ENCODE measurements around the genes FITM2, SERINC3 and STK4.

DNA sequence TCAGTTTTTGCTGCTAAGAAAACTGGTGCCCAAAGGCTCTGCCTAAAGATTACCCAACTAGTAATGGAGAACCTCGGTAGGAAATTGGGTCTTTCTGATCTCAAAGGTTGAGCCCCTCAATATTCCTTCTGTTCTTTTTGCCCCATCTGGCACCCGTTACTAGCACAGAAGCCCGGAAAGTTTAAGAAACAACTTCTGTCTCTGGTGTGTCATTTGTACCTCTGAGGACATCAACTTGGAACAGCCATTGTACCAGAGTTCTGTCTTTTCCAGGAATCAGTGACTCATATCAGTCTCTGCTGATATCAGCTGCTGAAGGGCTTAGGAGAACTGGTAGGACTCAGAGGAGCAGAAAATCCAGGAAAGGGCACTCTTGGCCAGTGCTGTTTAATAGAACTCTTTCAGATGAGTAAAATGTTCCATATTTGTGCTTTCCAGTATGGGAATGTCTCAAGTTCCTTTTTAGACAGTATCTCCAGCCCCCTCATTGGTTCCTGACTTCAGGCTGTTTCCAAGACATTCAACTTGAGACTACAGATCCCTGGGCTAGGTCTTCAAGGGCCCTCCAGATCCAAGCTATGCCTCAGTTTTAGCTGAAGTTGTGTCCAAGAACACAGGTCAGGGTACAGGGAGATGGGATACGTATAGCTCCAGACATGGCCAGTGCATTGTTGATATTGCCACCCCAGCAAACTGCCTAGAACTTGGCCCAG, 78.3 kb upstream of the CHD6 start:
- PRO-cap = no peak

DNA sequence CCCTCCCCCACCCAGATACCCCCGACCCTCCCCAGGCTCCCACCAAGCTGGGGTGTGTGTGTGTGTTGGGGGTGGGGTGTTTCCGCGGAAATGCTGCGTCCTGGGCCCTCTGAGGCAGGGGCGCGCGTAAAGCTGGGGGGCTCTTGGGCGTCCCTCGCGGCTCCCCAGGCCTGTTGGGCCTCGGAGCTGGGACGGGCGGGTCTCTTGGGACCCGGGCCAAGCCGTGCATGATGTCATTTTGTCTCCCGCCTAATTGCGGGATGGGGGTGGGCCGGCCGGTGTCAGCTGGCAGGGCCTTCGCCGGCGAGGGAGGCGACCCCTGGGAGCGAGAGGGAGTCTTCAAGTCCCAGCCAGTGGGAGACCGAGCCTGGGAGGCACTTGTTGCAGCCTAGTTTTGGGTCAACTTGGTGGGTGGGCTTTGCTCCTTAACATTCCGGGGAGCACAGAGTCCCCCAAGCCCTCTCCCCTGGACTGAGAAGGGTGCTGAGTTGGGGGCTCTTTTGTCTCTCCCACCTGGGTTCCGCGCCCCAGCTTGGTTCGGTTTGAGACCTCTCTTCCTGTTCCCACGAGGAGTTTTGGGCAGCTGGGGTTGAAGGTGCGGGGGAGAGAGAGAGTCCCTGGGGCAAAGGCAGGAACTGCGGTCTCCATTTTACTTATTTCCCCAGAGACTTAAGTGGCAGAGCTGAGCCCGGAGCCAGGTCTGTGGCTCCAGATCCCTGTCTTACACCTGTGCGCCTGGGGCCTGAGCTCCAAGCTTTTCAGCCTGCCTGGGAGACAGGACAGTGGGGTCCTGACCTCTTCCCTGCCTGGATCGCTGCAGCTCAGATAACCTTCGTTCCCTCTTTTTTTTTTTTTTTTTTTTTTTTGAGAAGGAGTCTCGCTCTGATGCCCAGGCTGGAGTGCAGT, 692 bp downstream of the MYBL2 start:
- PRO-cap = no peak

DNA sequence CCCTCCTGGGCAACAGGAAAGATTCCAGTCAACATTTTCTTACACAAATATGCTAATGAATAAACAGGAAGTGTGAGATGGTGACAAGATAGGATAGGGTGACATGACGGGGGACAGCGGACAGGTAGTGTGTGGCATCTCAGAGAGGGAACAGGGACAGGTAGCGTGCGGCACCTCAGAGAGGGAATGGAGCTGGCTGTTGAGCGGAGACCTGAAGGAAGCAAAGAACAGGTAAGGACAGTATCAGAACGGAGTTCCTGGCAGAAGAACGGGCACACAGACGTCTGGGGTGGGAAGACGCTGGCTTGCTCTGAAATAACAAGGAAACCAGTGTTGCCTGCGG, 111.8 kb downstream of the JPH2 start:
- PRO-cap = no peak

DNA sequence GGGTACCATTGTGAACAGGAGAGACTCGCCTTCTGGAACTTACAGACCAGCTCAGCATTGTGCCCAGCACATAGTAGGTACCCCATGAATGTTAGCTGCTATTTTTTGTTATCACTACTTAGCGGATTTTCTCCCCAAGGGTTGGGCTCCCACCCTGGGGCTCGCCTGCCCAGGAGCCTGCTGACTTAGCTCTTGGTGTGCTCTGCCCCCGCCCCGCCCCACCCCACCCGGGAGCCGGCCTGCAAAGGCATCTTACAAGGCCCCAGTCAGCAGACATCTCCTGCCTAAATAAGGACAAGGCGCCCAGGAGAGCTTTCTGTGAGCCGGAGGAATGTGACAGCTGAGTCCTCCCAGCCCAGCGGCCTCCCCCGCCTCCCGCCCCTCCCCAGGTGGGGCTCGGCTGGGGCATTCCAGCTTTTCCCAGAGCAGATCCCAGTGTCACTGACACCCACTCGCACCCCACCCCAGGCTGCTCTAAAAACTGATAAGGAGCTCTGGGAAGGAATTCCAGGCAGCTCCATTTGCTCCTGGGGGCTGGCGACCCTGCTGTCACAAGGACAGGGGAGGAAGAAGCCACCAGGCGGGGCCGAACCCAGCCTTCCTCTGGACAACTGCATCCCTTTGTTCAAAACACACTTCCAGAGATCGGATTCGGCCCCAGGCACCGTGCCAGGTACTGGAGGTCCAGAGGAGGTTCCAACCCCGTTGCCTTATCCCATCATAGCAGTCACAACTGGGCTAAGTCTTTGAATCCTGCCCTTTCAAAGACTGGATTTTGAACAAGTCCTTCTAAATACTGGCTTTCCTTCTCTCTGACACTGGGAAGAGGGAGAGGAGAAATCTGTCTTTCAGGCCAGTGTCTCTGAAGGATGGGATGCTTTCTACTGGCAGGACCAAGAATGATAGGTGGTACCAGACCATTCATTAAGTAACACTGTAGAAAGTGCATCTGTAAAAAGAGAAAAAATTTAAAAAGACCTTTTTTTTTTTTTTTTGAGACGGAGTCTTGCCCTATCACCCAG, 49.6 kb downstream of the JPH2 start:
- PRO-cap = no peak

DNA sequence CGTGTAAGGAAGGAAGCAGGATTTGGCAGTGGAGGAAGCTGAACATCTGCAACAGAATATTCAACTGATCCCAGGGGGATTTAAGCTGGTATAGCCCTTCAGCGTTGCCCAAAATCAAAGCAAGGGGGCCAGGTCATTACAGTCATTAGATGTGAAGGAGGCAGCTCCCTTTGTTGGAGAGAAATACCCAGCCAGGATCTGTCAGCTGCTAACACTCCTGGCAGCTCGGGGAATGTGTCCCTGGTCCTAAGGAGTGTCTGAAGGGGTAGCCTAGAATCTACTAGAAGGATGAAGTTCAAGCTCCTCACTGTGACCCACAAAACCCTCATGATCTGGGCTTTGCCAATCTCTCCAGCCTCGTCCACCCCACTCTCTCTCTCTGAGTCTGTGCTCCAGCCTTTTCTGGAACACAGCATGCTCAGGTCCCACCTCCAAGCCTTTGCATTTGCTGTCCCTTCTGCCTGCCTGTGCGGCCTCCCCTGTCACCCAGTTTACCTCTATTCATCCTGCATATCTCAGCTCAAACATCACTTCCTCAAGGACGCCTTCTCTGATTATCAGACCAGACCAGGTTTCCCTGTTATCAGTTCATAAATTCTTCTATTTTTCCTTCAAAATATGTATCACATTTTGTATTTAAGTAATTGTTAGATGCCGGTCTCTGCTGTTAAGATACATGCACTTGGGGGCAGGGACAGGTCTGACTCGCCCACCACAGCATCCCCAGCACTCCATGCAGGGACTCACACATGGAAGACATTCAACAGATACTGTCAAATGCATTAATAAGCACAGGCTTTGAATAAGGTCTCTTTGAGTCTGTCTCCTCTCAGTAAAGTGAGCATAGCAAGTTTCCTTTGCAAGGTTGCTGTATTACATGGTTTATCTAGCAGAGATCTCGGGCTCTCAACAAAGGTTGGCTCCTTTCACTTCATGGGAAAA, 15.5 kb downstream of the JPH2 start:
- PRO-cap = no peak

DNA sequence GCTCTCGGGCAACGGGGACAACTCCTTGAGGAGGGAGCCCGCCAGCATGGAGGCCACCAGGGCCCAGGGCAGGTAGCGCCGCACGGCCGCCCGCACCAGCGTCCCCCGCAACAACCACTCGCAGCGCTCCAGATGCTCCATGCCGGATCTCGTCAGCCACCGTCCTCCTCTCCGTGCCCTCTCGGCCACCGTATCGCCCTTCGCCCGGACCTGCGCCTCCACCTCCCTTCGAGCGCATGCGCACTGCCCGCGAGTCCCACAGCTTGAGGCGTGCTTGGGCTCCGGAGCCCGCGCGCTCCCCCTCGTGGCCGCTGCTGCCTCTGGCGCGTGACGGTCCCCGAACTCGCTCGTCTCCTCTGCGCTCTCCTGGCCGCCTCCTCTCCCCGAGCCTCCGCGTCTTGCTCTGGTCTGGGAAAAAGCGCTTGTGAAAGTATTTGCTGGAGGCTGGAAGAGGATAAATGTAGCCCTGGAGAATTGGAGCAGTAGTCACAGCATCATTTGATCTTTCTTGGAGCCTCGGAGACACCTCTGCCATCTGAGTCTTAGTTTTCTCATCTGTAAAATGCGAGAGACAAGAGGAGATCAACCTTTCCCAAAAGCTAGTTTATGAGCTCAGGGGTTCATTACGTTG, at the start of gene FITM2:
TSS of gene FITM2 (minus strand) at position 195 of the 631 bp plus-strand sequence.
- PRO-cap = unidirectional peak, minus-strand start at position 141 of the sequence

DNA sequence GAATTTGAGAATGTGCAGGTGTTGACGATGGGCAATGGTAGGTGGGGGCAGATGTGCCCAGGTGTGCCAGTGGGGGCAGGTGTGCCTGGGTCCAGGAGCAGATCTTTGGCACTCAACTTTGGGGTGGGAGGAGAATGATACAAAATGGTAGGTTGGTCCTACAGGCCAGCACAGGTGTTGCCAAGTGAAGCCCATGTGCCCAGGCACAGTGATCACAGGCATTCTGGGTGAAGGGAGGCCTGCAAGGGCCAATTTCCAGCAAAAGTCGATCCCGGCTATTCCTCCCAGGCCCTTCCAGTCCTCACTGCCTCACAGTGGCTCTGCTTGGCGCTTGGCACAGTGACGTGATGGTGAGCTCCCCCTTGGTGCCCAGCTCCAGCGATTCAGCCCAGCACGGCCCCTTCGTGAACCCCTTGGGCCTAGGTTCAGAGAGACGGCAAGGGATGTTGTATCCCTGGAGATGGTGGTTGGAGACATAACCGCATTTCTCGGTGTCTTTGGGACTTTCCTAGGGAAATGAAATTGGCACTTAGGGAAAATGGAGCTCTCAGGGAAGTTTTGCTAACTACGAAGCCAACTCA, 46.0 kb downstream of the HNF4A start:
- PRO-cap = no peak

GRCh38 chr20:44406510-44407174, 51.1 kb downstream of the HNF4A start:
- PRO-cap = no peak

DNA sequence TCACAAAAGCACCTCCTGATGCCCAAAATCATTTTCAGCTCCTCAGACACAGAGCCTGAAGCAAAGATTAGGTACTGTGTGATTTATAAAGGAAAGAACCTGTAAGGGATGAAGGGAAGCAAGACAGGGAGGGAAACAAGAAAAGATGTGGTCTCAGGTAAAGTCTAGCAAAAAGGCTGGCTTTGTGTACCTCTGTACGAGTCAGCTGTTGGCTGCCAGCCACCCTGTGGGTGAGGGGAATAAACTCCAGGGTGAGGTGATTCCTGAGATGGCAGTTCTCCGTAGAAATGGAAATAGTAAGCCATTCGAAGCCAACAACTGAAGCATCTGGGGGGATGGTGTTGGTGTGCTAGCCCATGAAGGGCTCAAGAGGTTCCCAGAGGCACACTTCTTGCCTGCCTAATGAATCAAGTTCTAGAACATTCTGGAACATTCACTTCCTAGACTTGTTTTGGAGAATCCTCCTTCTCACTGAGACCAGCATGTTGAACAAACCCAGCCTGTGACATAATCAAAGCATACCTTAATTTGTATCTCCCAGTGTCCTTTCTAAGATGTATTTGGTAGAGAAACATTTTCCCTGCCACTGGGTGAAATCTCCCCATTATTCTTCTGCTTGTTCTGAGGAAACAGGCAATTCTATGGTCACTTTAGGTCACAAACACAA, 10.6 kb upstream of the TTPAL start:
- PRO-cap = no peak

DNA sequence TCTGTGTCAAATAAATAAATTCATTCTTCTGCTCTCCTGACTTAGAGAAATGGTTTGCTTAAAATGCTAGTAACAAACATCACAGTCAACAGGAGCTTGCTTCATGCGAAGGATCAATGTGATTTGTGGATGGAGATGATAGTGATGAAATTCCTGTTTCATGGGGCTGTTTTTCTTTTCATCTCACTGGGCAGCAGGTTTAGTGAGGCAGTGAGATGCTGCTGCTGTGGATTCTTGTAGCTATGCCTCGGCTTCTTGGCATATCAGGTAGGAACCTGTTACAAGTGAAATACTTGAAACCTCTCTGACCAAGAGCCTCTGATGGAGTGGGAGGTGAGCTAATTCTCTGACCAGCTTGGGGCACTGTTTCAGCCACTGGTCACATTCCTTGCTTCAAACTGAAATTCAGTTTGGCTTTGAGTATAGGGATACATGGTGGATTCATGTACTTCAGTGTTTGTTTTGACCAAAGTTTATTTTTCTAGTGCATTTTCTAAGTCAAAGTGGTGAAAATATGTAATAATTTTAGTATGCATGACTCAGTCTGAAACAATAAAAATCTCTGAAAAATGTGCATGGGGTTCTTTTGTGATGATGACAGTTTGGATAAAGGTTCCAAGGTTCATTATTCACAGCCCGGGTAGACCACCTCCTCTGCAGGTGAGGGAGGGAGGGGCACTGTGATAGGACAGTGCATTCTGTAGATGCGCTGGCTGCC, 18.5 kb downstream of the TTPAL start:
- PRO-cap = no peak

- PRO-cap = unidirectional peak, minus-strand start at chr20:44521828; bidirectional peak, plus-strand start at chr20:44522247, minus-strand start at chr20:44522010
These were observed at the start of gene SERINC3 for GRCh38 chr20:44521297-44522436. Gene SERINC3, minus strand, starts transcription at chr20:44522070.

DNA sequence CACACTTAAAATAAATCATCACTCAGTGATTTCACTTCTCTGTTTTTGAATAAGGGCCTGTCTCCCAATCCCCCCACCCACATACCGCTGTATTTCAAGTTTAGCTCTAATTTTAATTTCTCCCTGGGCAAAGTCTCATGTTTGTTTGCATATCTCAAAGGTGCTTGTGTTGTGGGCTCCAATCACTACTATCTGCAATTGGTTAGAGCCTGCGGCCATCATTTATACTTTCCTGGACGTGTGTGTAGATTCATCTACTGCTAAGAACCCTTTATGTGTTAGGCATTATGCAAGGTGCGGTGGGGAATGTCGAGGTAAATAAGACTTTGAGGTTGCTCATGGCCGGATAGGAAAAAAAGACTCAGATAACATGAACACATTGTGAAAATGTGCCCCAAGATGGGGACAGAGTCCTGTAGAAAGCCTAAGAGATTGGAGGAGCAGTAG, 5.3 kb downstream of the PKIG start:
- PRO-cap = bidirectional peak, plus-strand start at position 218 of the sequence, minus-strand start at position 102 of the sequence

- PRO-cap = no peak
These were observed 14.0 kb downstream of the ADA start for GRCh38 chr20:44637264-44638101.

DNA sequence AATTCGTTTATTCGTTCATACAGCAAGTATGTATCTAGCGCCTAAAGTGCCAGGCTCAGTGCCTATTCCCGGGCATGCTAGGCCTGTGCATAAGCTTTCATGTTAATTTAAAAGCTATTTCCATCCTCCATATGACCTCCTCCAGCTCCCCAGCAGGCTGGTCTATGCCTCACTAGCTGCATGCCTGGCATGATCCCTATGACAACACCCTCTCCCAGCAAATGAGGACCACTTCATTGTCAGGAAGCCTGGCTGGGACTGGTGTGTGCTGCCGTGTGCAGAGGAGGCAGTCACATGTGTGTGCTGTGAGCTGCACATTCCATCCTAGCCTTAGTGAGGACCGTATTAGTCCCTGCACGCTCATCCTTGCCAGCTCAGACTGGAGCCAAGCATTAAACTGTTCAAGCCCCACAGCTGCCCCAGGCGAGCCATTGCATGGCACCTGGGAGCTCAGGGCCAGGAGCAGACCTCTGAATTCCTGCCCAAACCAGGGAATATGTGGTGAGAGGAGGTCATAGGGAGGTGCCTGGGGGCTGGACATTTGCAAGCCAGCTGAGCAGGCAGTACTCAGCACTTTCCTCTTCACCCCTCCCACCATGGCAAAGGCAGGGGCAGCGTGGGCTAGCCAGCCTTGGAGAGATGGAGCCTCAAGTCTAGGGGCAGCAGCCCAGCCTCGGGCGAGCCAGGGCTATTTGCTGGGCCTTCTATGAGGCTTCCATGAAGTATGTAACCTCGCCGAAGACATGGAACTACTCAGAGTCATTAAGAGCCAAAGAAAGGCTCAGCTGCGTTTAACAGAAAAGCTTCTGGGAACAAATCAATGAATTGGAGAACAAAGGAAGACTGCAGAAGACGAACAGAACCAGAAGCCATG, 8.7 kb upstream of the CCN5 start:
- PRO-cap = no peak

- PRO-cap = no peak
These were observed 610 bp upstream of the PABPC1L start for GRCh38 chr20:44909239-44909661.

- PRO-cap = no peak
These were observed 17.5 kb downstream of the TOMM34 start for GRCh38 chr20:44942244-44943474.

DNA sequence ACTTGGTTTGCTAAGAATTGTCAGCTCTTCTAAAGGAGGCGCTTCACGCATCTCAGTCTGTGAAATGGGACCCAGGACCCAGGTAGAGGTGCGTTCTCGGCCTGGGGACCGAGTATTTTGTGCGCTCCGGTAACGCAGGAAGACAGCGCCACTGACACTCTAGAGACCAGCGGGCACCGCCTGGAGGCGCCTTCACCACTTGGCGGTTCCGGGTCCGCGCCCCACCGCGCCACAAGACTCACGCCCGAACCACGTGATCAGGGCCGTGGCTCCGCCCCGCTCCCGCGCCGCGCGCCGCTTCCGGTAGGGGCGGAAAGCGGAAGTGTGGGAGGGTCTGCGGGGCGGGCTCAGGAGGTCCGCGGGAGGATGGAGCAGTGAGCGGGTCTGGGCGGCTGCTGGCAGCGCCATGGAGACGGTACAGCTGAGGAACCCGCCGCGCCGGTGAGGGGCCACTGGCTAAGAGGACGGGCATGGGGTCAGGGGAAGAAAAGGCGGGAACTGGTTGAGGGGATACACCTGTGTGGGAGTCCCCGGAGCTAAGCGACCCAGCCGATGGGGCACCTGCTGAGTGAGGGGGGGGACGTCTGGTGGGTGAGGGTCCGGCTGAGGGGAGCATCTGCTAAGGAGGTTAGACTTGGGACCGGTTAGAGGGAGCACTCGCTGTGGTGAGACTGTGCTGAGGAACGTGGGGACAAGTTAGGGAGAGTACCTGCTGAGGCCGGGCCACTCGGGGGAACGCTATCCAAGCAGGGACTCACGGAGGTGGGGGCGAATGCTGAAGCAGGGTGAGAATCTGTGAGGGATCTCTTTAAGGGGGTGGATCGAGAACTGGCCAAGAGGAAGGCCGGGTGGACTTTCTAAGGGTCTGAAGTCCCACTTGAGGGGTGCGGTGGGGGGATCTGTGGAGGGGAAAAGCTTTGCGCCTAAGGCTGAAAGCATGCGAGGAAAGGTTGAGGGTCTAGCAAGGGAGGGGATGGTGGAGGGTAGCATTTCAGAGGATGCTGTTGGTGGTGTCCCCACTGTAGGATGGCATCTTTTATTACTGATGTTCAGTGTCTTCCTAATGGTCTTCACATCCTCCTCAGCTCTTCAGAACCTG, at the start of gene STK4:
TSS of gene STK4 (plus strand) at position 350 of the 1,099 bp plus-strand sequence.
- PRO-cap = bidirectional peak, plus-strand start at position 350 of the sequence, minus-strand start at position 156 of the sequence

GRCh38 chr20:44983432-44983662, 17.0 kb downstream of the STK4 start:
- PRO-cap = no peak

GRCh38 chr20:45124038-45124372, 260 bp downstream of the WFDC12 start:
- PRO-cap = no peak

DNA sequence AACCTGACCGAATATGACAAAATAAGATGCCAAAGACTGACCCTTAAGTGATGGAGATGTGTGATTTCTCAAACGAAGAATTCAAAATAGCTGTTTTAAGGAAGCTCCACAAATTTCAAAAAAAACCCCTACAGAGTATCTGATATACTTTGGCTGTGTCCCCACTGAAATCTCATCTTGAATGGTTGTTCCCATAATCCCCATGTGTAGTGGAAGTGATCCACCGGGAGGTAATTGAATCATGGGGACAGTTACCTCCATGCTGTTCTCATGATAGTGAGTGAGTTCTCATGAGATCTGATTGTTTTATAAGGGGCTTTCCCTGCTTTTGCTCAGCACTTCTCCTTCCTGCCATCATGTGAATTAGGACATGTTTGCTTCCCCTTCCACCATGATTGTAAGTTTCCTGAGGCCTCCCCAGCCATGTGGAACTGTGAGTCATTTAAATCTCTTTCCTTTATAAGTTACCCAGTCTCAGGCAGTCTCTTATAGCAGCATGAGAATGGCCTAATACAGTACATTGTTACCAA, 20.1 kb upstream of the PI3 start:
- PRO-cap = no peak